SK-N-SH (cell line): ENCODE data around the genes RNF157, UBE2O and AANAT.

GRCh38 chr17:75636222-75636824 is 3.1 kb downstream of the SMIM5 start:
- RRBS: no CpG with 5 or more reads among the region's 18 CpGs
CAGE:
- cytosol, long polyA plus RNA: no peak
- long polyA plus RNA: no peak
- nucleus, long polyA plus RNA: no peak

DNA sequence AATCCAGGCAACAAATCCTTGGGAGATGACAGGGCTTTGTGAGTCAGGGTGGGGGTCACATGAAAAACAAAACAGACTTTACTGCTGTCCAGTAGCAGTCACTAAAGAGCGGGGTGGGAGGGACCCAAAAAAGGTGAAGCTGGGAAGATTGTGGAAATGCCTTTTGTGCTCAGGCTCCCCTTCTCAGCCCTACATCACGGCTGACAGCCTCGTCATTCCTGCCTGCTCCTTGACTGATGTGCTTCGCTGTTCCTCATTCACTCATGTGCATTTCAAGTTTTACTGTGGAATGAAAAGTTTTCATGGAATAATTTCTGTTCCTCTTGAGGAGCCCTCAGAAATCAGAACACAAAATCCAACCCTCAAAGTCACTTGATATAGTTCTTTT is 6.5 kb downstream of the SAP30BP start:
- RRBS: no CpG with 5 or more reads among the region's 4 CpGs
CAGE:
- cytosol, long polyA plus RNA: no peak
- long polyA plus RNA: no peak
- nucleus, long polyA plus RNA: no peak

GRCh38 chr17:75682303-75682656 is 15.1 kb downstream of the SAP30BP start:
- RRBS: no CpG with 5 or more reads among the region's 6 CpGs
CAGE:
- cytosol, long polyA plus RNA: no peak
- long polyA plus RNA: no peak
- nucleus, long polyA plus RNA: no peak

DNA sequence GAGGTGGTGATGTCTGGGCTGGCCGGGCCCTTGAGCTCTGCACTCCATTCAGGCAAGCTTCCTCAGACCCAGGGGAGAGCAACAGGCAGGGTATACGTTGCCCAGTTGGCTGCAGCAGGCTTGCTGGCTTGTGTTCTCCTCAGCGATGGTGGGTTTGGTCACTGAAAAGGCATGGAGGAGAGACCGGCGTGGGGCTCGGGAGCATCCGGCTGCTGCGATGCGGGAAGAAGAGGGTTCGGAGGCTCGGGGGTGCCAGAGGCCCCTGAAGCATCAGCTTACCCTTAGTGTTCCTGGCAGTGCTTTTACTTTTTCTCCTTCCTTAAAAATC is 25.9 kb downstream of the SAP30BP start:
- RRBS: no CpG with 5 or more reads among the region's 11 CpGs
CAGE:
- cytosol, long polyA plus RNA: no peak
- long polyA plus RNA: no peak
- nucleus, long polyA plus RNA: no peak

DNA sequence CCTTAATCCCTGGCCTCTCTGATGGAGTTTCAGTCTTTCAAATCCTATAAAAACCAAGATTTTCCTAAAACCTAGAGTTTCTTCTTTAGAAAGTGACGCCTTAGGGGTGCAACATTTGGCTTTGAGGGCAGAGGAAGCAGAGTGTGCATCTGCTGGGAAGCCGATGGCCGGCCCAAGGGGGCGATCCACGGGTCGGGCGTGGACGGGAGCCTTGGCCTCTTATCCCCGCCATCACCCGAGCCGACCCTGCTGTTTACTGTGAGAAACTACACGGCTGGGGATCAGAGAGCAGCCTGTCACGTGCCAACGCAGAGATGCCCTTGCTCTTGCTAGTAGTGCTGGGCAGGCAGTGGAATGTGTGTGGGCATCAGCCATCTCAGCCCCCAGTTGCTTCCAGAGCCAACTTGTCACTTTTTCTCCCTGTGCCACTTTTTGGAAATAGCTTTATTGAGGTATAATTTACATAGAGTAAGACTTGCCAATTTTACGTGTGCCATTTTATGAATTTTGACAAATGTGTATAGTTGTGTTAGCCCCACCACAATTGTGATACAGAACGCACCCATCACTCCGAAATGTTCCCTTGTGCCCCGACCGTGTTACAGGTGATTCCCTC is 26.7 kb upstream of the ITGB4 start:
- RRBS: no CpG with 5 or more reads among the region's 19 CpGs
CAGE:
- cytosol, long polyA plus RNA: no peak
- long polyA plus RNA: no peak
- nucleus, long polyA plus RNA: no peak

GRCh38 chr17:75757332-75757825 is 7.6 kb downstream of the GALK1 start:
- RRBS: 83% methylated on average over 7 of the region's 13 CpGs
CAGE:
- cytosol, long polyA plus RNA: no peak
- long polyA plus RNA: no peak
- nucleus, long polyA plus RNA: no peak

CAGE:
- cytosol, long polyA plus RNA: no peak
- long polyA plus RNA: no peak
- nucleus, long polyA plus RNA: no peak
These were observed 2.3 kb downstream of the H3-3B start for GRCh38 chr17:75777434-75777610.

DNA sequence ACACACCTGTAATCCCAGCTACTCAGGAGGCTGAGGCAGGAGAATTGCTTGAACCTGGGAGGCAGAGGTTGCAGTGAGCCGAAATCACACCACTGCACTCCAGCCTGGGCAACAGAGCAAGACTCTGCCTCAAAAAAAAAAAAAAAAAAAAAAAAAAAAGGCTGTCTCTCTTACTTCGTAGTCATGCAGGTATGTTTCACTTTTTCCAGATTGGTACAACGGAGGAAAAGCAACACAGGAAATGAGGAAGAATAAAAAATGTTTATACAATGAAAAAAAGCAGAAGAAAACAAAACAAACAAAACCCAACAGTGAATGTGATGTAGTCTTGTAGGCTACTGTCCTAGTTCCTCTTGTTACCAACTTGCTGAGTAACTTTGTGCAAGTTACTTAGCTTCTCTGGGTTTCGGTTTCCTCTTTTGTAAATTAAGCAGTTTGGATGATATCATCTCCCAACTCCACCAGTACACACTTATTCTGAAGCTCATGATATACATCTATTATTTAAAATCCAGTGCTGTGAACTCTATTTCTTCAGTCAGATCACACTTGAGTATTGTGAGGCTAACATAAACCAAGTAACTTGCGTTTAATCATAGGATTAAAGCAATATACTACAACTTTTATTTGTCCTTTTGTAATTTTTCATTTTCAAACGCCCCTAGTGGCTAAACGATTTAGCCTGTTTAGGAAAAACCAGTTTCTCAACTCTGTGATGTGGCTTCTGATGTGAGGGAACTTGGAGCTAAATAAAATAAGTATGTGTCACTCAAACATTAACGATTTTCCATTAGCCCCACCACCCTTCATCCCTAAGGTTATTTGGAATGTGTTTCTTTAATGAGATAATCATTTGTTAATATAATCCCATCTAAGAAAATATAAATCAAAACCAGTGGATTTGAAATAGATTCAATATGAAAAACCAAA is 1.5 kb upstream of the UNK start:
- RRBS: no CpG with 5 or more reads among the region's 8 CpGs
CAGE:
- cytosol, long polyA plus RNA: no peak
- long polyA plus RNA: no peak
- nucleus, long polyA plus RNA: no peak

GRCh38 chr17:75827322-75828423 is 16.5 kb downstream of the UNC13D start:
- RRBS: 12% methylated on average over 10 of the region's 31 CpGs
CAGE:
- cytosol, long polyA plus RNA: no peak
- long polyA plus RNA: no peak
- nucleus, long polyA plus RNA: no peak

DNA sequence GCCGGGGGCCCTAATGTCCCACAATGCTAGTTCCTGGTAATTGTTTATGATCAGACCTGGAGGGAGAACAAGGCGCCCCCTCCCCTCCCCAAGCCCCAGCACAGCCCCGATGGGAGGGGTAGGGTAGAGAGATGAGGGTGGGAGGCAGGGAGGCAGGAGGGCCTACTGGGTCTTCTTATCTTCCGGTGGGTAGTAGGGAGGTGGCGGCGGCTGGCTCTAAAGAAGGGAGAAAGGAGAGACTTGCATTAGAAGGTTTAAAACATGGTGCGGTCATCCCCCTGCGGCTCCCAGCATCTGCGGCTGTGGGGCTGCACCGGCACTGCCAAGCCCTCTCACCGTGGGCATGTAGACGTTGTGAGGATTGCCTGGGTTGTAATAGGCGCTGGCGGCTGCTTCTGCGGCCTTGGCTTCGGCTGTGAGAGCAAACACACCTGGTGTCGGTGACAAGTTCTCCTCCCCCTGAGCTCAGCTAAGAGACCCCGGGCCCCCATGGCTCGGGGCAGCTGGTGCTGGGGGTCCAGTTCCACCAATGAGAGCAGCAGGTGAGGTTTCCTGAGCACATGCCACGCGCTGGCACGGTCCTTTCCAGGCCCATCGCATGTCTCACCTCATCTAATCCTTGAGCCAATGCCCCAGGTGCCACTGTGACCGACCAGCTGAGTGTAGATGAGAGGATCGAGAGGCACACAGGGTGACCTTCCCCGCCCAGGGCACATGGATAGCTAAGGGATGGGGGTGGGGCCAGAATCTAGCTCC is 2.5 kb upstream of the UNC13D start:
- RRBS: 95% methylated on average over 1 of the region's 26 CpGs
CAGE:
- cytosol, long polyA plus RNA: no peak
- long polyA plus RNA: no peak
- nucleus, long polyA plus RNA: no peak

GRCh38 chr17:76001055-76001708 is 527 bp downstream of the CDK3 start:
- RRBS: 89% methylated on average over 3 of the region's 17 CpGs
CAGE:
- cytosol, long polyA plus RNA: no peak
- long polyA plus RNA: no peak
- nucleus, long polyA plus RNA: no peak

GRCh38 chr17:76053339-76053884 is 18.9 kb downstream of the SRP68 start:
- RRBS: no CpG with 5 or more reads among the region's 11 CpGs
CAGE:
- cytosol, long polyA plus RNA: no peak
- long polyA plus RNA: no peak
- nucleus, long polyA plus RNA: no peak

DNA sequence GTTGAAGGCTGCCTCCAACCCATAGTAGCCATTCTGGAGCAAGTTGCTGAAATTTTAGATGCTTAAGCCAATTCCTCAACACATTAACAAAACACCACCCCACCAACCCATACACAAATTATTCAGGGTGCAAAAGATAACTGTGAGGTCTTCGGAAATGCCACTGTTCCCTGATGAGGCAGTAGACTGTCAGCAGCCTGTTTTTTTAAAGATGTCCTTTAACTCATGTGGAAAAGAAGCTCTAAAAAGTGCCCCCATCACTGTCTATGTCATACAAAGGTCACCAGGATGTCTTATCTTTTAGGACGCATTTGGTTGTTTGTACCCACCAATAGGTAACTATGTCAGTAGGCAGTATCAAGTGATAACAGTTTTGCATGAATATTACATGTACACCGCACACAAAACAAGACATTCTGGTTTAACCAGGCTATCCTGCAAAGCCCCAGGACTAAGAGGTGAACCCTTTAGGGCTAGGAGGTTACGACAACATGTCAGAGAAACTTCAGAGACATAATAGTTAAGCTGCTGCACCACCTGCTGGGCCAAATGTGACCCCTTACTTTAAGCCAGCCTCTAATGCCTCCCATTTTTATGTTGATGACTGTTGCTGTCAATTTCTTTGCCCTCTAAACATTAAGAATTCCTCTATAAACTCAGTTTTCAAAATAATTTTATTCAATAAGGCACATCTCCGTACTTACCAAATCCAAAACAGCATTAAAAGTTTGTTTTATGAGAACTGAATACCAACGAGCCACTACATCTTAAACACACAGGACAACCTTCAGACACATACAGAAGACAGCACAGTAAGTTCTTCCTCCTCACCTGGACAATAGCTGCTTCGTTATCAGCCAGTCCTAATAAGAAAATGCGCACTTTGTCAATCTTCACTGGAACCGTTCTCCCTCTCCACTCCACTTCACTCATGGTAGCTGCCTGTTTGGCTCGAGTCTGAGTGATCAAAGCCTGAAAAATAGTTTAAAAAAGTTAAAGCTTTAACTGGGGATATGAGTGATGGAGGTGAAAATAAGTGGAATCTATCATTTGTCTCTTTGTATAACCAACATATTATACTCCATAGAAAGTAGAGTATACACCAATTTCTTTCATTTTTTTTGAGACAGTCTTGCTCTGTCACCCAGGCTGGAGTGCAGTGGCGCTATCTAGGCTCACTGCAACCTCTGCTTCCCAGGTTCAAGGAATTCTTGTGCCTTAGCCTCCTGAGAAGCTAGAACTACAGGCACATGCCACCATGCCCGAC is 15.3 kb downstream of the SRP68 start:
- RRBS: no CpG with 5 or more reads among the region's 12 CpGs
CAGE:
- cytosol, long polyA plus RNA: no peak
- long polyA plus RNA: no peak
- nucleus, long polyA plus RNA: no peak

DNA sequence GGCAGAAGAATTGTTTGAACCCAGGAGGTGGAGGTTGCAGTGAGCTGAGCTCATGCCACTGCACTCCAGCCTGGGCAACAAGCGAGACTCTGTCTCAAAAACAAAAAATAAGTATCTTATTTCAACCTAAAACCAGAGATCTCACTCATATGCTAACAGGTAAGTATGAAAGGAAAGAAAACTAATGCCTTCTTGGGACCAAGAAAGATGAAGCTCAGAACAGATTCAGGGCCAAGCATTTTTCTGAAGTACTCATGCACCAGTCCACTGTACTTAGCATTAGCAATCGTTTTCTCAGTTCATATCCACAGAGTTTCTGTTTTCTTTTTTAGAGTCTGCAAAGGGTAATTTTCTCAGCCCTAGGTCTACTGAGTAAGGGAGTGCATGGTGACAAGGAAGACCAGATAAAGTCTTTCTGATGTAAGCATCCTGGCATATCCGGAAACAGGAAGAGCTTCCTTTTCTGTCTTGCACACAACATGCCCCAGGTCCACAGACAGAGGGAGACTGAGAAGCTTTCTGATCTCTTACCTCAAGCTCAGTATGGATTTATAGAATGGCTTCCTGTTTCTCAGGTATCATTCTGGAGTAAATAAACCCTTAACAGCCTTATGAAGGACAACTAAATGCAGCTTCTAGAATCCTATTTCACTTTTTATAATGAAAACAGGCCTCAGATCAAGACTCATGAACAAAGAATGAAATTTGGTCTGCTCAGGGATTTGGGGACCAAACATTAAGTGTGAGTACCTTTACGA is 38.7 kb upstream of the FOXJ1 start:
- RRBS: no CpG with 5 or more reads among the region's 4 CpGs
CAGE:
- cytosol, long polyA plus RNA: no peak
- long polyA plus RNA: no peak
- nucleus, long polyA plus RNA: no peak

GRCh38 chr17:76238655-76239429 is 1.5 kb downstream of the RNF157 start:
- RRBS: no CpG with 5 or more reads among the region's 12 CpGs
CAGE:
- cytosol, long polyA plus RNA: no peak
- long polyA plus RNA: no peak
- nucleus, long polyA plus RNA: no peak

- RRBS: 2% methylated on average over 67 of the region's 187 CpGs
CAGE:
- cytosol, long polyA plus RNA: no peak
- long polyA plus RNA: no peak
- nucleus, long polyA plus RNA: no peak
These were observed at the start of gene RNF157 for GRCh38 chr17:76239770-76240968. Gene RNF157, minus strand, starts transcription at chr17:76240493.

DNA sequence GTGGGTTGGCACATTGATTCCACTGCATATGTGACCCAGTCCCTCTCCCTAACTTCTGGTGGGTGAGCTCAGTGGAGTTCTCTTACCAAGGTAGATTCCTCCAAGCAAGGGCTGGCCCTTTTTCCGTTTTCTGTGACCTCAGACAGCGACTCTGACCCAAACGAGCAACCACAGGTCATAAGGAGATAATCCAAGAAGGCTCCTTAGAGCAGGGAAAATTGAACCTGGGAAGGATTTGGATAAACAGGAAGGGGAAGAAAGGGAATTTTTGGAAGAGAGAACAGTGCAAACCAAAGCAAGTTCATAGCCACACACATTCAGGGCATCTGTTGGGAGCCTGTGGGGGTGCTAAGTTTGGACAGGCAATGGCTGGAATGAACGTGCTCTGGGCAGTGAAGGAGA is 9.6 kb upstream of the UBALD2 start:
- RRBS: no CpG with 5 or more reads among the region's 4 CpGs
CAGE:
- cytosol, long polyA plus RNA: no peak
- long polyA plus RNA: no peak
- nucleus, long polyA plus RNA: no peak

- RRBS: no CpG with 5 or more reads among the region's 5 CpGs
CAGE:
- cytosol, long polyA plus RNA: no peak
- long polyA plus RNA: no peak
- nucleus, long polyA plus RNA: no peak
These were observed 1.9 kb downstream of the UBALD2 start for GRCh38 chr17:76266906-76267609.

DNA sequence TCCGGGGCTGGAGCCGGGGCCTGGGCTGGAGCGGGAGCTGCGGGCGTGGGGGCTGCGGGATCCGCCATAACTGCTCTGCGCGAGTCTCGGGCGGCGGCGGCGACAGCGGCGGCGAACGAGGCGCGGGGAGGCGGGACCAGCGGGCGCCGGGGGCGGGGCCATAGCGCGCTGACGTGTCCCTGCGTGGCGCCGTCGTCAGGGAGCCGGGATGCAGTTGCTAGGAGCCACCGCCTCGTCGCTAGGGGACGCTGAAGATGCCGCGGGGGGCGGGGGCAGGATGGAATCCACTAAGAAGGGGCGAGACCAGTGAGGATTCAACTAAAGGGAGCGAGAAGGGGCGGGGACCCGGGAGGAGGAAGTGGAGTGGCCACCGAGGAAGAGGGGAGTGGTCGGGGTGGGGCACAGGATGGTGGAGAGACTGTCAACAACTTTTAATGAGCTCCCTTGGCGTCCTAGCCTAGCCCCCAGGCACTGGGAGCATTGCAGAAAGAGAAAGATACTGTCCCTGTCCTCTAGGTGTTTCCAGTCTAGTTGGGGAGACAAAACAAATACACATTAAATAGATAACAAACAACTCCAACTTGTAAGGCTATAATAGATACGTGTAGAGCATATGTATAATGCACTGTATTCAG is at the start of gene UBE2O:
Gene UBE2O, minus strand, starts transcription at position 79 of the 635 bp plus-strand sequence.
- RRBS: 1% methylated on average over 10 of the region's 48 CpGs
CAGE:
- cytosol, long polyA plus RNA: no peak
- long polyA plus RNA: no peak
- nucleus, long polyA plus RNA: no peak

GRCh38 chr17:76467236-76467758 is at the start of gene AANAT:
Gene AANAT, plus strand, starts transcription at chr17:76467603.
- RRBS: no CpG with 5 or more reads among the region's 15 CpGs
CAGE:
- cytosol, long polyA plus RNA: no peak
- long polyA plus RNA: no peak
- nucleus, long polyA plus RNA: no peak